Parietal lobe (tissue), 2 donors: ENCODE measurements around a stretch of chr6.

- RAMPAGE, long total RNA, result no peak
These were observed 6.7 kb downstream of the NOL7 start for GRCh38 chr6:13621602-13622555.

GRCh38 chr6:13642428-13642867 lies 27.3 kb downstream of the NOL7 start:
- RAMPAGE, long total RNA, result no peak

GRCh38 chr6:13688418-13689024 lies 23.1 kb downstream of the RANBP9 start:
- RAMPAGE, long total RNA, result no peak

DNA sequence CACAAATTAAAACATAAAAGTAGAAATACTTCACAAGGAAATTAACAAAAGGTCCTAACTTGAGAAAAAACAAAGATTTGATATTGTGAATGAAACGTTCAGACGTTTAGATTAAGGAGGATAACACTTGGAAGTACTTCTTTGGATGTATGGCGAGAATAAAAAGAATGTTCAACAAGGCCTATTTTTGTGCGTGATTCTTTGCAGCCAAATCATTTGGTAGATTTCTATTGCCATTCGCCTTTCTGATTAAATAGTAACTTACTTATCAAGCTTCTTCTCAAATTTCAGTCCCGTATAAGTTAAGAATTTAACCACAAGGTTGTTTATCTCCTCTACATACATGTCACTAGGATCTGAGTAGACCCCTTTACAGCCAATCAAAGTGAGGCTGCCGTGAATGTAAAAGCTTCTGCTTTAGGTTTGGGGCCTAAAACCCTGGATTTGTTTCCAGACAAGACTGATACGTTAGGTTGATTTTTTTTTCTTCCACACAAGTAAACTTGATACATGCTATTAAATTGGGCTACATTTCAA lies 2.1 kb downstream of the RANBP9 start:
- RAMPAGE, long total RNA, result no peak

- RAMPAGE, long total RNA, result no peak
These were observed 1.6 kb downstream of the RANBP9 start for GRCh38 chr6:13710087-13710370.

DNA sequence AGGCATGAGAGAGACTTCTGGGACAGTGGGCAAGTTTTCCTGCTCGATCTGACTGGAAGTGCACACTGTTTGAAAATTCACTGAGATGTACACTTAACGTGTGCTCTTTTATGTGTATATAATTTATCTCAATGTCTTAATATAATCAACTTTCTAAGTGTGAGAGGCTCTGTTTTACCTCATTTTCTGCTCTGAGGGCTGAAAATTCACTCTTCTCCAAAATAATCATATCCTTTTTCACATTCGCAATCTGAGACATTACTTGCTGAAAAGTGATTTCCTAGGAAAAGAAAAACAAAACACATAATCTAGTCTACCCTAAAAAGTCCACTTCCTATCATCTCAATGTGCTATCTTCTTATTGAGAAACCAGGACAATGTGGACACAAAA lies 13.3 kb downstream of the MCUR1 start:
- RAMPAGE, long total RNA, result no peak

- RAMPAGE, long total RNA, result no peak
These were observed 3.3 kb downstream of the MCUR1 start for GRCh38 chr6:13810983-13811437.

DNA sequence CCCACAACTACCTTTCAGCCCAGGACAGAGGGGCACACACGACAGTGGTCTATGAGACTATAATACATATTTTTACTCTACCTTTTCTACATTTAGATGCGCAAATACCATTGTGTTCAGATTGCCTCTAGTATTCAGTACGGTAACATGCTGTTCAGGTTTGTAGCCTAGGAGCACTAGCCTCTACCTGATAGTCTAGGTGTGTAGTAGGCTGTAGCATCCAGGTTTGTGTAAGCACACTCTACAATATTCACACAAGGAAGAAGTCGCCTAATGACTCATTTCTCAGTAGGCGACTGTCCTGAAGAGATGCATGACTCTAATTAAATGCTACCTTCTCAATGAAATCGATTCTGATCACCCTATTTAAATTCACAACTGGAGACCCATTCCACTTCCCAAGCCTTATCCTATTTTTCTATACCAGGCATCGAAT lies 1.4 kb downstream of the MCUR1 start:
- RAMPAGE, long total RNA, result no peak

DNA sequence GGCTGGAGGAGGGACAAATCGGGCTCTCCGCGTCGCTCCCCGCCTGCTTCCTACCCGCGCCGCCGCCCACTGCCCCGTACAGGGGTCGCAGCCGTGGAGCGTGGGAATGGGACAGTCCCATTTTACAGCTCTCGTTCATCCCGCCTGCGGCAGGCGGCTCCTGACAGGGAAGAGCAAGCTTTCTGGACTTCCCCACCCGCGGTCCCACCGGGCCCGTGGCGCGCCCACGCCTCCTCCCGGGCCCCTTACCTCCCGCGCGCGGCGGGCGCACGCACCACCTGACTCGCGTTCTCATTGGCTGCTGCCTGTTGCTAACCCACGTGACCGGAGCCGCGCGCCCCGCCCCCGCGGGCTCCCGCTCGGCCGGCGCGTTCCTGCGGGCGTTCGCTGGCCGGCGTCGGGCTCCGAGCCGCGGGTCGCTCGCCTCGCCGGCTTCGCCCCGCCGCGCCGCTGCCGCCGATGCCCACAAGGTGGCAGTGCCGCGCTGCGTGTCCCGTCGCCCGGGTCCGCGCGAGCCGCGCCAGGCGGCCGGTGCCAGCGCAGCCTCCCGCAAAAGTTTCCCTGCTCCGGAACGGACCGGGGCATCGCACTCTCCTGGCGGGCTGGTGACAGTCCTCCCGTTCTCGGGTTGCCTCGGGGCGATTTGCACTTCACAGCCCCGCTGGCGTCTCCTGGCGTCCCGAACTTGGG lies 93.4 kb downstream of the CD83 start:
- RAMPAGE, long total RNA, result no peak

- RAMPAGE, long total RNA, result no peak
These were observed 105.4 kb downstream of the CD83 start for GRCh38 chr6:14223008-14223387.

- RAMPAGE, long total RNA, result no peak
These were observed 159.4 kb downstream of the CD83 start for GRCh38 chr6:14276830-14277455.

DNA sequence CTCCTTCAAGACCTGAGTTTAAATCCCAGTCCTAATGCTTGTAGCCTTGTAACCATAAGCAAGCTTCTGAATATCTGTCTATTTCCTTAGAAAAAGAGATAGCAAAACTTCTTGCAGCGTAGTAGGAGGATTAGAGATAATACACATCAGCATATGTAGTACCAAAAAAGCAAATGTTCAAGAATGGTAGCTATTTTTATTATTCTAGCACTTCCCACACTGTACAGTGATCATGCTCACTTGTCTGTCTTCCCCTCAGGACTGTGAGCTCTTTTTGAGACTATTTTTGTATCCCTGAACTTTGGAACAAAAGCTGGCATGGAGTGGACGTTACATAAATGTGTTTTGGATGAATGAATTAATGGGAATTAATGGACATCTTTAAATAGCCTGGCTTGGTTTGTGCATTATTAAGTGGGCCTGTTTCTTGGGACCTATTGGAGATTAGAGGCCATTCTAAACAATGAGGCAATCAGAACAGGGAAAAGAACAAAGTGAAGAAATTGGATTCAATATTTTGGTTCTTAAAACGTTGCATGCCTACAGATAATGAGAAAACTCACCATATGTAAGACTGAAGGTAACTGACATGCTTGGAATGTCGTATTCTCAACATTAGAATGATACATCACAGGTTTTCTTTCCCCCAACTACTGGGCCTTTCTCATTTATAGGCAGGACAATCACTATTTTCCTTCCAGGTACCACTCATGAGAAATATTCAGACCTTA lies 243.8 kb downstream of the CD83 start:
- RAMPAGE, long total RNA, result no peak

- RAMPAGE, long total RNA, result no peak
These were observed 521.5 kb downstream of the CD83 start for GRCh38 chr6:14638799-14639737.

DNA sequence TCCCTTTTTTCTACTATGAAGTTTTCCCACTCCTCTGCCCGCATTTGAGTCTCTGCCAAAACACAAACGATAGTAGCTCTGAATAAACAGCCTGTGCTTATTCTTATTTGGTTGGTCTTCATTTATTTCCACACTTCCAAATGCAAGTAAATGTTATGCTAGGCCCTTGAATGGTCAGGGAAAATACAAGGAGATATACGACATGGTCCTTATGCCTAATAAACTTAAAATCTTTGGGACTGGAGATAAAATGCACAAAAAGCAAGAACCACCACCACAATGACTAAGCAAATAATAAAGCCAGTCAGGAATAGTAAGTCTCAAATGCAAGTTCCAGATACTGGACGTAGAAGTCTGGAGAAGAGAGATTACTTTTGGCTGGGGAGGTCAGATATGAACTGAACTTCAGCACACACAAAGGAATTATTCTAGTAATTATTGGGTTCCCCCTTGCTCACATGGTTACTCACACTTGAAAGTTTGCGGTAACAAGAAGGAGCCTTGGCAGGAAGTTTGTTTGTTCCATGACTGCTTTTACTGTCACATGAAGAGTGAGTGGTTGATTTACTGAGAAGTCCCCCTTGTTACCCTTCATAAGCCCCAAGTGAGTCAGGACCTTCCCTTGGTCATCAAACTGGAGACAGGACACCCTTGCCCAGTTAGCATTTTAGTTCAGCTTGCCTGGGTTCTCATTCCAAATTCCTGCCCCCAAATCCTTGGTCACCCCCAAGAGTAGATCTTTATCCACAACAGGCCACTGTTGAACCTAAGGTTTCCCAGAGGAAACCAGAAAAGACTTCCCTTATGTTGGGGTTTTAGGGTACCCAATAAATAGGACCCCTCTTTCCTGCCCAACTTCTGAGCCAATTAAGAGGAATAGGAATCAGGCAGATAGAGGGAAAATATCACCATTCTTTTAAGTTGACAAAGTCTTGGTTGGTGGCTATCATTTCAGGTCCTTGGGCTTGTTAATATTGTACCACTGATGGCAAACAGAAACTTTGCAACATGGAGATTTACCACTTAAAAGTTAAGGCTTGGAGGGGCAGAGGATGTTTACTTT lies 511.1 kb upstream of the JARID2 start:
- RAMPAGE, long total RNA, result no peak

DNA sequence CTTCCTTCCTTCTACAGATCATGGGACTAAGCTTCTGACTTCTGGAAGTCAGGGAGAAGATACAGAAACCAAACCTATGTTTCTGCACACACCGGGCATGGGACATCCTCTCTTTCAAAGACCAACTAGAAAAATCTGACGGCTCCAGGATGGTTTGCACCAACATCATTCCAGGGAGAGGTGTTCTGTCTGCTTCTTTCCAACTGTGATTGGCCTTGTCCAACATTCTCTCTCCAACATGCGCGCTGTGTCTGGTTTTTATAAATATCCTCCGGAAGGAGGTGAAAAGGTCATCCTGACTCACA lies 475.5 kb upstream of the JARID2 start:
- RAMPAGE, long total RNA, result no peak

GRCh38 chr6:14782946-14783327 lies 462.9 kb upstream of the JARID2 start:
- RAMPAGE, long total RNA, result no peak

GRCh38 chr6:14803809-14804437 lies 441.9 kb upstream of the JARID2 start:
- RAMPAGE, long total RNA, result no peak

- RAMPAGE, long total RNA, result no peak
These were observed 368.9 kb upstream of the JARID2 start for GRCh38 chr6:14876649-14877768.

GRCh38 chr6:14966497-14966793 lies 279.4 kb upstream of the JARID2 start:
- RAMPAGE, long total RNA, result no peak

- RAMPAGE, long total RNA, result no peak
These were observed 27.1 kb downstream of the JARID2 start for GRCh38 chr6:15272996-15273321.